ENCODE measurements around the gene HIVEP1.

- PRO-cap = no peak
These were observed 3.5 kb upstream of the TMEM14C start for GRCh38 chr6:10719511-10719727.

GRCh38 chr6:11213297-11214158 is 18.9 kb downstream of the NEDD9 start:
- PRO-cap = no peak

GRCh38 chr6:11217286-11217980 is 15.0 kb downstream of the NEDD9 start:
- PRO-cap = no peak

DNA sequence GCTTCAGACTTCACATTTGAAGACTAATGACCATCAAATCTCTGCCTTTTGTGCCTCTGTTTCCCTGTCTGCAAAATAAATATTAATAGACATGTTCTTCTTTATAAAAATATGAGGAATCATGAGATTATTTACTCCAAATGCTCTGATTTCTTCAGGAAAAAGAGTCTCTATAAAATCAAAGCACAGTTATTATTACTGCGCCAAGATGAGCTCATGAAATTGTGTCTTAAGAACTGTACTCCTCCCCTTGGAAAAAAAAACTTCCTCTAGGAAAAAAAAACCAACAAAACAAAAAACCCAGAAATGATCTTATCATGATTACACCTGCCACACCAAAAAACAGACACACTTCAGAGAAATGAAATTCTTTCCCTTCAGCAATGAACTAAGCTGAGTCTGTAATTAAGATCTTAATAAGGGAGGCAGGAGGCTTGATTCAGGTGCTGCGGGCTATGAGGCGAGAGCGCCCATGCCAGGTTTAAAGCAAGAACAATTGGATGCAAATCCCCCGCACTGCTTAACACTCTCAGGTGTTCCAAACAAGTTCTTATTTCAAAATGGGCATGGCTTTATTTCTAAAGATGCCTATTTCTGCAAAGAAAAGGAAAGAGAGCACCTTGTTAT is 9.1 kb downstream of the NEDD9 start:
- PRO-cap = no peak

GRCh38 chr6:11232945-11233631 is 620 bp upstream of the NEDD9 start:
- PRO-cap = no peak

DNA sequence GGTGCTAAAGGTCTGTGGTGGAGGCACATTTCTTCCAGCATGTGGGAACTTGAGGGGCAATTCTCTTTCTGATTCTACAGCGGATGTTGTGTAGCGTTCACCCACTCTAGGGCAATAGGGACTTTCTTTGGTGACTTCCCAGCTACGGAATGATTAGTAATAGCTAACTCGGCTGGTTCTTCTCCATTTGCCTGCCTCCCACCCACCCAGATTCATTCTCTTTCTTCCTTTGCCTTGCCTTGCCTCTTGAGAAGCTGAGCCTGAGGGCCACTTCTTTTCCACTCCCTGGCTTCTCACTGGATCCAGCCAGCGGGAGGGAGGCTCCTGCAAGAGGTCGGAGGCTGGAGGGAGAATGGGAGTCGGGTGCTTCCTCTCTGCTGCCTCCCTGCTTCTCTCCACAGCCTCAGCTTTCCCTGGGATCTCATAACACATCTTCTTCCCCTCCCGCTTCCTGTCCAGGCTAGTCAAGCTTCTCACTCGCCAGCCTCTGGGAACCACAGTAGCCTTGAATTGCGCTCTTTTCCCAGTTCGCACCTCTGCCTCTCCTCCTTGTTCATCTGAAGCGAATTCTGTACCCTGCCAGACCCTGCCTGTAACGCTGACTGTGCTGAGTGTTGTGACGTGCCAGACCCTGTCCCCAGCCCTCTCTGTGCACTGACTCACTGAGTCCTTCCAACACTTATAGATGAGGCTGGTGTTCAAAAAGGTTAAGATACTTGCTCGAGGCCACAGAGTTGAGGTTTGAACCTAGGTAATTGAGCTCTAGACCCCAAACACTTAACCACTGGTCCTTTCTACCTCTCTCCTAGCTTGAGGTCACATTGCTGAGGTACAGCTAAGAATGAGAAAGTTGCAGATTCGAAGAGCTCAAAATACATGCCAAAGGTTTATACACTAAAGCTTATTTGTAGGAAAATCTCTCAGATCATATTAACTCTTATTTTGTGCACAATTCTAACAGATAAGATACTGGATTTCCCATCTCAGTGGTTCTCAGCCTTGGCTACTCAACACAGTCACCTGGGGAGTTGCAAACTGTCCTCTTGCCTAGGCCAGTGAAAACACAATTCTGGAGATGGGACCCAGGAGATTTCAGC is 45.6 kb upstream of the NEDD9 start:
- PRO-cap = no peak

- PRO-cap = no peak
These were observed 55.6 kb upstream of the NEDD9 start for GRCh38 chr6:11287854-11288611.

GRCh38 chr6:11366579-11367100 is 134.2 kb upstream of the NEDD9 start:
- PRO-cap = no peak

DNA sequence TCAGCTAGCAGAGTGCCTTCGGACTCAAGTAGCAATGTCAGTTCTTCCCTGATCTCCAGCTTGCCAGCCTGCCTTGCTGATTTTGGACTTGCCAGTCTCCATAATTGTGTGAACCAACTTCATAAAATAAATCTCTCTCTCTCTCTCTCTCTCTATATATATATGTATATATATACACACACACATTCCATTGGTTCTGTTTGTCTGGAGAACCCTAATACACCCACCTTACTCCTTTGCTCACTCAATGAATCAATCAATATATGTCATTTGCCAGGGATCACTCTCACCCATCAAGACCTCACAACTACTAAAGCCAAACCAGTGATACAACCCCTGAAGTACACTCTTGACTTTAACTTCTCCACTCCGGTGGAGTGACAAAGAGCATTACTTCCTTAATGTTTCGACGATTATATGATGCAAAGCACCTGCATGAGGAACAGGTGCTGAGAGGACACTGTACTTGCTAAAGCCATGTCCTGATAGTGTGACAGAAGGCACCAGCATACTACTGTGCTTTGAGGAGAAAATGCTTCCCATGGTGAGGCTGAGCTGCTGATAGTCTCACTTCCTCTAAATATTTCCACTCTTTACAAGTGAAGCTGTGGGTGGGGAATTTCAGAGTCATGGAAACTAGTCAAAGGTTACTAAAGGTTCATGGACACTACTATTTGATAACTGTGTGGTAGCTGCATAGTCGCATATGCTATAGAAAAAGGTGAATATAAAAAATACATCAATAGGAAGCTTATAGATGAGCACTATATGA is 141.6 kb upstream of the NEDD9 start:
- PRO-cap = no peak

- PRO-cap = bidirectional peak, plus-strand start at chr6:11382457, minus-strand start at chr6:11382314
These were observed 149.8 kb upstream of the NEDD9 start for GRCh38 chr6:11382098-11382880.

- PRO-cap = no peak
These were observed 147.7 kb upstream of the TMEM170B start for GRCh38 chr6:11389477-11390594.

GRCh38 chr6:11398526-11398918 is 139.0 kb upstream of the TMEM170B start:
- PRO-cap = no peak

- PRO-cap = no peak
These were observed 104.8 kb upstream of the TMEM170B start for GRCh38 chr6:11432674-11433215.

DNA sequence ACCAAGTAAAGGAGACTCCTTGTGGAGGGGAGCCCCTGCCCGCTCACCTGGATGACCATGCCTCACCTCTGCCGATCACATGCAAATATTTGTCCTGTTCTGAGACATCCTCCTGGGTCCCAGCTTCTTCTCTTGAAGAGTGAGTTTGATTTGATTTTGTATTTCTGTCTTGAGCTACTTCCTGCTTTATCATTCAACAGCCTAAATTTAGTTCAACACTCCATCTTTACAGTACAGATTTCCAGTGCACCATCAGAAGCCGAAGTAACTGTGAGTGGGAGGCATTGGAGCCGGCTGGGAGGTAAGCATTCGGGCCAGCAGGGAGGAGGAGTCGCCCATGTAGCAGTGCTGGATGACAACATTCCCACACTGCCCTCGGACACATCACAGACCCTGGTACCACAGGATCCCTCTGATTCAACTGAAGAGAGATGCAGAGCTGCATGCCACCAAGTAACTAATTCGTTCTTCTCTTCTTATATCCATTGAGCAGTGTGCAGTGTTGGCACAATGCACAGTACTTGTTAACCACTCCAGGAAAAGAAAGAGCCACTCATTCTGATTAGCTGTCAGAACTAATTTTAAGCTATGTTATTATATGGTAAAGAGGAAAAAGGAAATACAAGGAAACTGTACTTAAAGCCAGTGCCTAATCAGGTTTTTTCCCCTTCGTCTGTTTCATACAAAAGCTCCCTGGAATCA is 32.2 kb upstream of the ADTRP start:
- PRO-cap = no peak

- PRO-cap = no peak
These were observed 91.4 kb upstream of the HIVEP1 start for GRCh38 chr6:11920782-11921081.

GRCh38 chr6:12012253-12012874 is at the start of gene HIVEP1:
TSS of gene HIVEP1 (plus strand) at chr6:12012312.
- PRO-cap = bidirectional peak, plus-strand start at chr6:12012315, minus-strand start at chr6:12012173; unidirectional peak, minus-strand start at chr6:12012558

DNA sequence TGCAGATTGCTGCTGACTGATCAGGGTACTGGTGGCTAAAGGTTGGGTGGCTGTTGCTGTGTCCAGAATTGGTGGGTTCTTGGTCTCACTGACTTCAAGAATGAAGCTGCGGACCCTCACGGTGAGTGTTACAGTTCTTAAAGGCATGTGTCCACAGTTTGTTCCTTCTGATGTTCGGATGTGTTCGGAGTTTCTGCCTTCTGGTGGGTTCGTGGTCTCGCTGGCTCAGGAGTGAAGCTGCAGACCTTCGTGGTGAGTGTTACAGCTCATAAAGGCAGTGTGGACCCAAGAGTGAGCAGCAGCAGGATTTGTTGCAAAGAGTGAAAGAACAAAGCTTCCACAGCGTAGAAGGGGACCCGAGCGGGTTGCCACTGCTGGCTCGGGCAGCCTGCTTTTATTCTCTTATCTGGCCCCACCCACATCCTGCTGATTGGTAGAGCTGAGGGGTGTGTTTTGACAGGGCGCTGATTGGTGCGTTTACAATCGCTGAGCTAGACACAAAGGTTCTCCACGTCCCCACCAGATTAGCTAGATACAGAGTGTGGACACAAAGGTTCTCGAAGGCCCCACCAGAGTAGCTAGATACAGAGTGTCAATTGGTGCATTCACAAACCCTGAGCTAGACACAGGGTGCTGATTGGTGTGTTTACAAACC is 95.4 kb downstream of the HIVEP1 start:
- PRO-cap = no peak

- PRO-cap = no peak
These were observed 3.5 kb downstream of the EDN1 start for GRCh38 chr6:12293421-12294391.

DNA sequence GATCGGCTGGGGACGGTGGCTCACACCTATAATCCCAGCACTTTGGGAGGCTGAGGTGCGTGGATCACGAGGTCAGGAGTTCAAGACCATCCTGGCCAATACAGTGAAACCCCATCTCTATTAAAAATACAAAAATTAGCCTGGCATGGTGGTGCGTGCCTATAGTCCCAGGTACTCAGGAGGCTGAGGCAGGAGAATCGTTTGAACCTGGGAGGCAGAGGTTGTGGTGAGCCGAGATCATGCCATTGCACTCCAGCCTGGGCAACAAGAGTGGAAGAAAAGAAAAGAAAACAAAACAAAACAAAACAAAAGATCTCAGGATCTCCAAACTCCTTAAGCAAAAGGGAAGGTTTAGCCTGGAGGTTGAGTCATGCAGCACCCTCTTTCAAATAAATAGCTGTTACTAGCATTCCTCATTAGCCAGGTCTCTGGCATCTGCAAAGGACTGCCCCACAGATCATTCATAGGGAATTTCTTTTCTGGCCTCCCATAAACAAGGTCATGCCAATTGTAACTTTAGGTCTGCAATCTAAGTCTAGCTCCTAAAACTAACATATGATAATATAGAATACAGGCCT is 37.1 kb downstream of the EDN1 start:
- PRO-cap = no peak

DNA sequence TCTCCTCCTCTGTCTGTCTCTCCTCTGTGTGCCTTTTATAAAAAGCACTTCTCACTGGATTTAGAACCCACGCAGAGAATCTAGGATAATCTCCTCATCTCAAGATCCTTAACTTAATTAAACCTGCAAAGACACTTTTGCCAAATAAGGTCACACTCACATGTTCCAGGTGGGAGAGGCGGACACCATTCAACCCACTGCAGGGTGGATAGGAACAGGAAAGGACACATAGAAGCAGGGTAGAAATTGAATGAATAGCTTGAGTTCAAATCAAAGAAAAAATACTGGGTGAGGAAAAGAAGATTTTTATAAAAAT is 292.5 kb downstream of the PHACTR1 start:
- PRO-cap = no peak